Mesenchymal stem cell of adipose (primary cell): ENCODE measurements around a stretch of chr7.

GRCh38 chr7:50204406-50205077 is 100.0 kb upstream of the IKZF1 start:
- CAGE, long polyA plus RNA: no peak

DNA sequence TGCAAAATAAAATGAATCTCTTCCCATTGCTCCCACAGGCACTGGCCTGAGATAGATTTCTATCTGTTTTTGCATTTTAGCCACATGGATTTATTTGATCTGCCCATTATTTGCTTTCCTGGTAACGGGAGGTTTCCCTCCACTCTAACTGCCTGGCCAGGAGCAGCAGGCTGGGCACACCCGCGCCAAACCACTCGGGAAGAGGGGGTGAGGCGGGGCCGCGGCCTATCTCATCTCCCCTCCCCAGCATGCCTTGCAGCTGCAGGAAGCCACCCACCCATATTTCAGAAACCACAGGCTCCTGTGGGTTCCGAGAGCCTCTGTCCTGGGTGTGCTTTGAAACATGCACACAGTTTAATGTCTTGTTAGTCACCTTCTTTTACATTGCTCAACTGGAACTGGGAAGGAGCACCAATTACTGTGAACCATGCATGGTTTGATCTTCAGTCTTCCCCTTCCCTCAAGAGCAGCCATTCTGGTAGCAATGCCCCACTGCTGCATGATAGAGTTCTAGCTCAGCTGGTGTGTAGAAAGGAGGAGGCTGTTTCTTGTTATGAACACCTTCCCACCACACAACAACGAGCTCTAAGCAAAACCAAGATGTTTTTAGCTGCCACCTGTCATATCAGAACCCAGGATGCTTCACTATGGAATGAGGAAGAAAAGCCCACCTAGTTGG is 37.6 kb upstream of the IKZF1 start:
- CAGE, long polyA plus RNA: no peak

DNA sequence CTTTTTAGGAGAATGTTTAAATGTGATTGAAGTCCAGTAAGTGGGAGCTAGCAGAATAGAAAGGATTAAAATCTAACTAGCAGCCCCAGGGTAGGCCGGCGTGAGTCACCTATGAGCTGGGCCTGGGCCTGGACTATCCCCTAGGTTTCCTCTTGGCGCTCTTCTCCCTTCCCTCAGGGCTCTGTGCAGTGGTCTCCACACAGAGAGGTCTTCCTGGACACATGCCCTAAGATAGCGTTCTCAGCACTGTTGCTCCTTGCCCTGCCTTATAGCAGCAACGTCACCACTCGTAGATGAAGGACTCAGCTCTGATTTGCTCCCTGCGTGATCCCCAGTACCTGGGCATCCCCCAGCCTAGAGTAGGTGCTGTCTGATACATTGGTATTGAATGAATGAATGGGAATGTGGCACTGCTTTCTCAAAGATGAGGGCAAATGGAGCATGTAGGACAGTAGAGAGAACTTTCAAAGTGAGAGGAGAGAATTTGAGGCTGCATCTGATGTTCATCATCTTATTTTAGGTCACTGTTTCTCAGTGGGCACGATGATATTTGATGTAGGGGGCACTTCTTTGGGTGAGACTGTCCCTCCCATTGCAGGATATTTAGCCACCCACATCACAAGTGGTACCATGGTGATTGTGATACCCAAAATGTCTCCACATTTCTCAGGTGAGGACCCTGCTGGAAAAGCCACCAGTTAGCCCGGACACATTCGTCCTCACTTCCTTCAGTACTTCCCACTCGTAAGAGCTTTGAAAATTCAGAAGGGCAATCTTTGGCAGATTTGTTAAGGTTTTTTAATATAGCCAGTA is 32.9 kb downstream of the IKZF1 start:
- CAGE, long polyA plus RNA: no peak

- CAGE, long polyA plus RNA: no peak
Measured at GRCh38 chr7:50350474-50351032, 46.0 kb downstream of the IKZF1 start.

GRCh38 chr7:50351108-50351795 is 46.7 kb downstream of the IKZF1 start:
- CAGE, long polyA plus RNA: no peak

DNA sequence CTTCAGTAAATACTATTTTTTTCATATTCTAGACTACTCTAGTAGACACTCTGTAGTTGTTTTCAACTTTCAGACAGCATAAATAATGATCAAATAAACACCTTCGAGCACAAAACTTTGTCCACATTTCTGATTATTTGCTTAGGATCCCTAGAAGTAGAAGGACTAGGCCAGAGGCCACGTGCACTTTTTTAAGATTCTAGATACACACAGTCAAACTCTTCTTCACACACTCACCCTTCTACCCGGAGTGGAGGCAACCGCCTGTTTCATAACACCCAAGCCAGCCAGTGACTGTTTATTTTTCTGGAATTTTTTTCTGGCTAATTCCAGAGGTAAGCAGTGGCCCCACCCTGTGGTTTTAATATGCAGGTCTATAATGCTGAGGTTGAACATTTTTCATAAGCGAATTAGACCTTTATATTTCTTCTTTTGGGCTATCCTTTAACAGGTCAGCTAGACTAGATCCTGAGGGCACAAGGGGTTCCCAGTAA is 76.4 kb downstream of the GRB10 start:
- CAGE, long polyA plus RNA: no peak

GRCh38 chr7:50710777-50711265 is 71.9 kb downstream of the GRB10 start:
- CAGE, long polyA plus RNA: no peak

DNA sequence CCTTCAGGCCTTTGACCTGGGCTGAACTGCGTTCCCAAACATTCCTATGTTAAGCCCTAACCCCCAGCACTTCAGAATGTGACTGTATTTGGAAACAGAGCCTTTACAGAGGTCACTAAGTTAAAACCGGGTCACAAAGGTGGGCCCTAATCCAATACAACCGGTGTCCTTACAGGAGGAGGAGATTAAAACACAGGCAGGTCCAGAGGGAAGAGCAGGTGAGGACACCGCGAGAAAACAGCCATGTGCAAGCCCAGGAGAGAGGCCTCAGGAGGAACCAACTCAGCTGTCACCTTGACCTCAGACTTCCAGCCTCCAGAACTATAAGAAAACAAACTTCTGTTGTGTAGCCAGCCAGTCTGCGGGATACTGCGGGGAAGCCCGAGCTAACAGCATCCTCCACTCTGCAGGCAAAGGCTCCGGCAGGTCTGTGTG is 27.9 kb downstream of the GRB10 start:
- CAGE, long polyA plus RNA: no peak

DNA sequence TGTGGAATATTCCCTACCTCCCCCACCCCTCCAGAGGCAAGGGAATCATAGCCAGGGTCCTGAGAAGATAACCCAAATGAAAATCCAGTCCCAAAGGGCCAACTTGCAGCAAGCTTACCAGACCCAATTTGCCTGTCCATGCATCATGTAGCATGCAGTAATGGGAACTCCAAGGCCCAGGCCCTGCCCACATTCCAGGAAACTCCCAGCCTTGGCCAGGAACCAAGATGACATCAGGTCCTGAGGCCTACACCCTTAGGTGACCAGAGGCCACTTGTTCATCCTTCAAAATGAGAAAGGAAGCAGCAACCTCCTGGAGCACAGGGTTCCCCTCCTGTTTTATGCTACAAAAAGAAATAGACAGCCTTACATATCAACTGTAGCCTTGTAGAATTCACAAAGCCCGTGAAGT is 30.1 kb upstream of the GRB10 start:
- CAGE, long polyA plus RNA: no peak

DNA sequence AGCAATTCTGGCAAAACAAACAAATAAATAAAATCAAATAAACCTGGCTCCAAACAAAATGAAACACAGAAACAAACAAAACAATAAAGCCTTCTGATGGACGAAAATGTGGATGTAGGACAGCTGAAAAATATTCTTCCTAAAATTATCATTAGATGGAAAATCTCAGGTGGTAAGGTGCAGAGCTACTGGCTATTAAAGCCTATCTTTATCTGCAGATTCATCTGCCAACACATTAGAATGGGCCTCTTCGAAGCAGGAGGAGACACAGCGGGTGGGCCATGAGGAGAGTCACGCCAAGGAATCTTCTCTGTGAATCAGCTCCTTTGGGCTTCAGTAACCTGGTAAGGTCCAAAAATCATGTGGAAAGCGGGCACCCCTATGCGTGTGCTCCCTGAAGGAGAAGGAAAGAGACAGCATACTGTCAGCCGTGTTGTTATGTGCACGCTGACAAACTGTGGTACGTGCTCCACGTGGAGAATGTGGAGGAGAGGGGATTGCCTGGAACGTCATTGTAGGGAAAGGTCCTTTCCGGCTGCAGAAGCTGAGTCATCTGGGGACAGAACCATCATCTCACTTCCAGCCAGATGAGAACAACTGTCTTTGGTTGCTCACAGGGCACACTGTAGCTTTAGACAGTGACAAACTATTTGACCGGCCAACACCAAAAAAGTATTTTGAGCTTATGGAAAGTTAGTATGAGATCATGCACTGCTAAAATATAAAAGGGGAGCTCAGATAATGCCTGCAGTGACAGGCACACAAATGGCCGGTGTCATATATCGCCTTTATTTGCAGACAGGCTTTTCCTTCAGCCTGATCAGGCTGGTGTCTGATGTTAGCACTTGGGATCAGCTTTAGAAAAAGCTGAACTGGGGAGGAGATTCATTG is 38.7 kb upstream of the GRB10 start:
- CAGE, long polyA plus RNA: no peak

DNA sequence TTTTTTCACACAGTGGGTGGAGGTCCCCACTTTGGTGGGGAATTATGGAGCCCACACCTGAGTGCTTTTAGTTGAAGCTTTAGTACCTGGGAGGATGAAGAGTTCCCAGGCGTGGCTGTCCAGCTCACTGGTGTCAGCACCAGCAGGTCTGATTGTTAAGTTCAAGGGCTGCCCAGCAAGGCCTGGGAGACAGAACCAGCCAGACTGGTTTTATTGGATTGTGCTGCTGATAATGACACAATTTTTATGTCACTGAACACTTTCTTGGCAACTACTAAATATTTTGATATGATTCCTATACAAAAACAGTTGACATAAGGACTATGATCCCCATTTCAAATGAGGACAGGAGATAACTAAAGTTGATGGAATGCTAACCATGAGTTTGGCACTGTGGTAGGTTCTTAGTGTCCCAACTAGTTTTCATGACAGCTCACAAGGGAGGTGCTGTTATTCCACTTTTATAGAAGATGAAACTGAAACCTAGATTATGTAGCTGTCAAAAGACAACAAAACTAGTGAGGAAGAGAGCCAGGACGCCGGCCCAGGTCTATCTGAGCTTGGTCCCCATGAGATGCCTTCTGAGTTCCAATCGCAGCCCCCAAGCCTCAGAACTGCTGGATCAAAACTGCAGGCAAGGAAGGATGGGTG is 52.9 kb downstream of the COBL start:
- CAGE, long polyA plus RNA: no peak

GRCh38 chr7:51324557-51324969 is 8.0 kb upstream of the COBL start:
- CAGE, long polyA plus RNA: no peak

GRCh38 chr7:52874145-52874344 is 161.4 kb upstream of the POM121L12 start:
- CAGE, long polyA plus RNA: no peak

DNA sequence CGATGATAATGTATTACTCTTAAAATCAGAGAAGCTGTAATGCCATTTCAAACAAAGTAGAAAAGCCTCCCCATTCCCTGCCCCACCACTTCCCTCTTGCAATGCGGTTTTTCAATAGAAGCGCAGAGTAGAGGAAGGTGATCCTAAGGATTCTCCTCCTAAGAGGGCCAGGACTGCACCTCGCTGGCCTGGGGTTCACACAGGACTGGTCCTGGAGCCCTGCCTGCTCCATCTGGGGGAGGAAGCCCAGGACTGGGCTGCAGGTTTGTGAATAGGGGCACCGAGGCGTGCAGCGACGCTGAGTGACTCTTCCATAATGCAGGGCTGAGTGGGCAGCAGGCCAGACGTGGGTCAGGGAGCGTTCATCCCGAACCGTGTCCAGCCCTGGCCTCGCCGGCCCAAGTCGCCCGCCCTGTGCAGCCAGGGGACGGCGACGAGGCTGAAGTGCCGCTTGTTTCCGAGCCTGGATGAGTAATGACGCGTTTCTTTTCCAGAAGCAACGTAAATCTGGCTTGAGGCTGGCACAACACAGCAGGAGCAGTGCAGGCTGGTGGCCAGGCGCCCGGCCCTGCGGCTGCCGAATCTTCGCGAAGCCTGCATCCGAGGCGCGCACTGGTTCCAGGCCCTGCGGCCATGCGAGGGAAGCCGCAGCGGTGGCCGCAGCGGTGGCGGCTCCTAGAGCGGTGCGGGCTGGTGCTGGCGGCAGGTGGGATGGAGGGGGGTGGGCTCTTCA is 73.9 kb upstream of the SEC61G start:
- CAGE, long polyA plus RNA: no peak

DNA sequence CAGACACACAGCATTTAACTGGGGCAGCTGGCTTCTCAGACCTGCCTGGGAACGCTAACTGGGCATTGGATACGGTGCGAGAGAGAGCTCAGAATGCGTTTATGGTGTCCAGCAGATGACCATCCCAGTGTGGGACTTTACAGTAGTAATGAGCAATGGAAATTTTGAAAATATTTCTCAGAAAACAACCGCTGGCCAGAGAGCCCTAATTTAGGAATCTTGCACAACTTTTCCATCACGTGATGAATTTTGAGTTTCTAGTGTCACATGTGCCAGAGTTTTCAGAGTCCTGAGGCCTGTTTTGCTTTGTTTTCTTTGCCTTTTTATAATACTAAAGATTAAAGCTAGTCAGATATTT is 78.2 kb upstream of the SEC61G start:
- CAGE, long polyA plus RNA: no peak

GRCh38 chr7:55022340-55023077 is 3.7 kb downstream of the EGFR start:
- CAGE, long polyA plus RNA: no peak

DNA sequence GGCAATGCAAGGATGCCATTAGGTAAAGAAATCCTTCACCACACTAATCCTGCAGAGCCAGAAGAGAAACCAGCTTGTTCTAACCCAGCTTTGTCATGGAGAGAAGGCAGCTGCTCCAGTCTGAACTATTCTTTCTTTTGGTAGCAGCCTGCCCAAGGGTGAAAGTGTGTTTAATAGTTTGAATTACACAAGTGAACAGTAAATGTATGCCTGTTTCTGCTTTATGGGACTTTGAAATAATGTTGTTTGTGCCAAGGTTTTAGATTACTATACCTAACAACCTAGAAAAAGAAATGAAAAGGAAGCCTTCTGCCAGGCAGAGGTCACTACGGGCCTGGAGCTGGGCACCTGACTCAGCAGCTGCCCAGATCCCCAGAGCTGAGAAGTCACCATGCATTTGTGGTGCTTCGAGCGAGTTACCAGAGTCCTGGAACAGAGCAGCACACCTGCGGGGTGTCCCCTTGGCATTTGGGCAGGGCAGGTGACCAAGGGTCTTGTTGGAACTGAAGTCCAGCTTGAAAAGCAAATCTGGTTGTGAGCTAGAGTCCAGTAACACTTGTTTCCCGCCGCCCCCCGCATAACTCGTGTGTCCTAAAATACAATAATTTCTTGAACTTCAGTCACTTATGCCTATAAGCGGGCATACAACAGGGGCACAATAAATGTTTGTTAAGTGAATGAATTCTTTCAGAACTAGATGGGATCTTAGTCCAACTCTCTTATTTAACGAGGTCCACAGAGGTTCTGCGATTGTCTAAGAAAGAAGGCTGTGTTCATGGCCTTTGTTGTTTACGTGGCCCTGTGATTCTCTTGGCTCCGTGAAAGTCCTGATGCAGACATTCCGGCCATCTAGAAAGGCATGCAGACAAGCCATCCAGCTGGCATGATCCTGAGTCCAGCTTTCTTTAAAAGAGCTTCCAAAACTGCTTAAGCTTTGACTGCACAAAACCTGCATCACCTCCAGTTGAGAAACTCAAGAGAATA is 25.6 kb downstream of the EGFR start:
- CAGE, long polyA plus RNA: no peak

- CAGE, long polyA plus RNA: no peak
Measured at GRCh38 chr7:55046175-55047284, 27.7 kb downstream of the EGFR start.

- CAGE, long polyA plus RNA: no peak
Measured at GRCh38 chr7:55068067-55068774, 49.4 kb downstream of the EGFR start.

GRCh38 chr7:55095320-55096052 is 76.7 kb downstream of the EGFR start:
- CAGE, long polyA plus RNA: no peak